Choroid plexus epithelial cell (primary cell): ENCODE data around the gene CLDN16.

DNA sequence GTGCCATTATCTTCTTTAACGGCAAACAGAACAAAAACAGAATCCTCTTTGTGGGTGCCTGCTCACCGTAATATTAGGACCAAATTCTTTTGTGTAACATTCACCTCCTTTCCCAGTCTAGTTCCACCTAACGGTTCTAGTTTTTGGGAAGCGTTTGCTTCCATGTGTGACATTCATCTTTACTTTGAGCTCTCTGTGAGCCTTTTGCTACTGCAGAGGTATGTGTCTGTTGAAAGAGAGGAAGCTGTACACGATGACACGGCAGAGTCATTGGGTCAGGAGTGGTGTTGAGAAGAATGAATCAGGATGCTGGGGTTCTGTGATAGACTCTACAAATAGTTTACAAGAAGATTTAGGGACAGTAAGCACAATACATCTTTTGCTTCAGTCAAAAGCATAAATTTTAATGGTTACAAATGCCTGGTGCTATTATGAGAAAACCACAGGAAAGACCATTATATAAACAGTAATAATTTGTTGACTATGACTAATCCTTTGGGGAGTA lies 118.4 kb downstream of the LPP start:
- RRBS = no CpG with 5 or more reads among the region's 6 CpGs

GRCh38 chr3:188414629-188415041 lies 260.7 kb downstream of the LPP start:
- RRBS = no CpG with 5 or more reads among the region's 3 CpGs

DNA sequence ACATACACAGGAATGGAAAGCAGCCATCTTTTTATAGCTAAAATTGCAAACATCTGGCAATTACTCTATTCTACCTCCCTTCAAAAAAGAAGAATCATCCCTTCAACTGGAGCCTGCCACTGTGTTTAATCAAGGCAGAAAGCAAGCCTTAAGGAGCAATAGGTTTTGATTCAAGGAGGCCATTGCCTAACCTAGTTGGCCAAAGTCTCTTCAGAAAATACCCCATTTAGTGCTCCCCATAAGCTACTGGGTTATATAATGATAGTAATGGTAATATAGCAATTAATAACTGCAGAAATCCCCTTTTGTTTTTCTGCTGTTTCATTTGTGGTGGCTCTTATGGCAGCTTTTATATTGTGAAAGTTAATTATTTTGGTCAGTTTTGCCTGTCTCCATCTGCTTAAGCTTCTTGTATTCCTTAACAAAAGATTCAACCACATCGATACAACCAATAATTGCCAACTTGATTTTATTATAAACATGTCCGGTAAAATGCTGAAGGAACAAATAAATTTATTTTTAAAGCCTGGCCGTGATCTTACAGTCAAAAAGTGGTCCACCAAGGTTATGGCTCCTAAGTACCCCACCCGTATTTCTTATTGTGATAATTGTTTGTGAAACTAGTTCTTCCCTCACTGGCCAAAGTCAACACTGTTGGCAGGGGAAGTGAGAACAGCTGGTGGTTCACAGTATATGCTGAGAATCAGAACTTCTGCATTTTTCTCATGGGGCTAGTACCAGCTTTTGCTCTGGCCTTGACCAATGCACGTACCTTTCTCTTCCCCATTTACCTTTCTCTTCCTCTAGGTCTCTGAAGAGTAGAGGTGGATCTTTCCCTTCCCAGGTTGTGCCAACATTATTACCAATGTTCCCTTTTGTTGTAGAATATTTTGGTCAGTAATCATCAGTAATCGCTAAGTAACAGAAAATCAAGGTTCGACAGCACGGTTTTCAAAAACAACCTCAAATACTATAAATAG lies 267.7 kb downstream of the LPP start:
- RRBS = no CpG with 5 or more reads among the region's 8 CpGs

GRCh38 chr3:188653989-188654341 lies 500.0 kb downstream of the LPP start:
- RRBS = no CpG with 5 or more reads among the region's 2 CpGs

GRCh38 chr3:188655006-188655331 lies 501.0 kb downstream of the LPP start:
- RRBS = no CpG with 5 or more reads among the region's 1 CpG

- RRBS = no CpG with 5 or more reads among the region's 2 CpGs
Observed at GRCh38 chr3:188846830-188847490, 324.8 kb upstream of the TPRG1 start.

GRCh38 chr3:188876460-188877494 lies 295.0 kb upstream of the TPRG1 start:
- RRBS = no CpG with 5 or more reads among the region's 3 CpGs

- RRBS = no CpG with 5 or more reads among the region's 1 CpG
Observed at GRCh38 chr3:188879241-188879836, 292.4 kb upstream of the TPRG1 start.

- RRBS = no CpG with 5 or more reads among the region's 6 CpGs
Observed at GRCh38 chr3:188937513-188937863, 234.3 kb upstream of the TPRG1 start.

DNA sequence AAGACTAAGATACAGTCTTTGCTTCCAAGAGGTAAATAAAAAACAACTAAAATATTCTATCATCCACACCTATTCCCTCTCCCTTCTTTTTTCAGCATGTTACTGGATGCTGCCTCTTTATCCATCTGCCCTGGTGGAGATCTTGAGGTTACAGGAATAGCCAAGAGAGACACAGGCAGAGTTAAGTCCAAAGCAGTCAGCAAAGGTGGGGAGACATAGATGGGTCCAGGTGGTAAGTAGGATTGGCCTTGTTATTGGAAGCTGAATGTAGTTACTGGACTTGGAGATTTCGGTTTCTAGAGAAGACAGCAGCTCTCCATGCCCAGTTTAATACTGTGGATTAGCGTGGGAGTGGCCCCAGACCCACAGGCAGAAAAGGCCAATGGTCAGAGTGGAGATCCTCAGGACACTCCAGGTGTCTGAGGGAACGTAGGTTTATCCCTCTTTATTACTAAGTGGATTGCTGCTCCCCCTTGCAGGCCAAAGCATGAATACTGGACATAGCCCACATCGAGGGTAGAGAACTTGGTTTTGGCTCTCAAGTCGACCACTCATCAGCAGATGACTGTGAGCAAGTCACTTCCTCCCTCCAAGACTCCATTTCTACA lies 225.5 kb upstream of the TPRG1 start:
- RRBS = no CpG with 5 or more reads among the region's 5 CpGs

GRCh38 chr3:188947356-188947887 lies 224.3 kb upstream of the TPRG1 start:
- RRBS = no CpG with 5 or more reads among the region's 33 CpGs

GRCh38 chr3:188949909-188950601 lies 221.7 kb upstream of the TPRG1 start:
- RRBS = no CpG with 5 or more reads among the region's 3 CpGs

DNA sequence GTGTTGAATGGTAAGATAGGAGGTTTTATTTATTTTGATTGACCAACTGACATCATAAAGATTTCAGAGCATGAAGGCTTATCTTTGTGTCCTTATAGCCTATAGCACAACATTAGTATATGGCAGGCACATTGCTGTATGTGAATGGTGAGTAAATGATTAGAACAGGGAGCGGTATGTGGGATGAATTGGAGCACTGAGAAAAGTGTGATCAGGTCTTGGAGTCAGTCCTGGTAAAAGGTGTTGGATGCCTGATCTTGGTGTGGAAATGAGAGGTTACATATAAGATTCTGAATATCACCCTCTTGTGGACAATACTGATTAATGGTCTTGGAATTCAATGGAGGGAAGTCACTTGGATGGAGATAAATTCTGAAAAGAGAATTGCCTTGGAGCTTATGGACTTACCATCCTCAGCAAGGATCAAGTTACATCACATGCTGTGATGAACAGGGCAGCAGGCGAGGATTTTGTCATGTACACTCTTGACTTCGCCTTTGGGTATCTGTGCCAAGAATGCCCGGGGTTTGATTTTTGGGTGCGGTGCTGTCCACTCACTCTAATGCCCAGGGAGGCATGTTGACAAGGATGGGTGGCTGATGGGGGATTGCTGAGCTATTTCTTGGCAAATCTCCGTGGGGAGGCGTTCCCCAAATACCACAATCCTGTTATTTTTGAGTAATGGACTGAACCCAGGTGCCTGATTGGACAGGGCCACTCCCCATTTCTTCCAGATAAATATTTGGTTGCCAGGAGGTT lies 96.1 kb downstream of the TPRG1 start:
- RRBS = no CpG with 5 or more reads among the region's 7 CpGs

GRCh38 chr3:189596317-189596972 lies 34.7 kb upstream of the TP63 start:
- RRBS = no CpG with 5 or more reads among the region's 28 CpGs

DNA sequence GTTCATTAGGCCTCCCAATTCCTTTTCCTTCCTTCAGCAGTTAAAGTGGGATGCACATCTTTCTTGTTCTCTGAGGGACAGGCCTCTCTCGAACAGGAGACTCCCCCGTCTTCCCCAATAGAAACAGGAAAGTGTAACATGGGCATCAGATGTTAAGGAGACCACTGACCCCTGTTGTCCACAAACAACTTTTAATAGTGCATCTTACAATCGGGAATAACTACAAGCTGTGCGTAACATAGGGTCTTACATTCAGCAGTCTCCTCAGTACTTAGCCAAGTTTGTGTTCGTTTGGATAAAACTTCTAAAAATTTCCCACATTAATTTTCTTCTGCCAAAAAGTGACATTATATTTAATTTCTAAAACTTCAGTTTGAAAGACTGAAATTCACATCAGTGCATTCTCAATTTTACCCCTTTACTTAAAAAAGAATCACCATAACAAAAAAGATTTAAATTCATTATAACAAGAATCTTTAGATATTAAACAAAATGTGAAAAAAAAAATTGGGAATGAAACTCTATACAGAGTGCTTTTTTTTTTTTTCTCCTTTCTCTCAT lies 65.6 kb downstream of the P3H2 start:
- RRBS = no CpG with 5 or more reads among the region's 5 CpGs

- RRBS = no CpG with 5 or more reads among the region's 6 CpGs
Observed at GRCh38 chr3:190073253-190073956, 47.3 kb downstream of the P3H2 start.

- RRBS = no CpG with 5 or more reads among the region's 2 CpGs
Observed at GRCh38 chr3:190320434-190320915, 1.8 kb downstream of the CLDN1 start.

- RRBS = no CpG with 5 or more reads among the region's 12 CpGs
Observed at GRCh38 chr3:190322836-190323757, 851 bp upstream of the CLDN1 start.

DNA sequence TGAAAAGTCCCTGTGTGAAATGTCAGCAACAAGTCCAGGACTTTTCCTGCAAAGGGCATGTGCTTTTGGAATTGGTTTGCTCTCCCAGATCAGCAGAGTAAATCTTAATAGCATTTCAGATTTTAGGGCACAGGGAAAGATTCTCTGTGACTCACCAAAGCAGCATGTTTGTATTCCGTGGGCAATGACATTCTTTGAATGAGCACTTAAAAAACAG lies 2.0 kb upstream of the CLDN16 start:
- RRBS = no CpG with 5 or more reads among the region's 1 CpG

DNA sequence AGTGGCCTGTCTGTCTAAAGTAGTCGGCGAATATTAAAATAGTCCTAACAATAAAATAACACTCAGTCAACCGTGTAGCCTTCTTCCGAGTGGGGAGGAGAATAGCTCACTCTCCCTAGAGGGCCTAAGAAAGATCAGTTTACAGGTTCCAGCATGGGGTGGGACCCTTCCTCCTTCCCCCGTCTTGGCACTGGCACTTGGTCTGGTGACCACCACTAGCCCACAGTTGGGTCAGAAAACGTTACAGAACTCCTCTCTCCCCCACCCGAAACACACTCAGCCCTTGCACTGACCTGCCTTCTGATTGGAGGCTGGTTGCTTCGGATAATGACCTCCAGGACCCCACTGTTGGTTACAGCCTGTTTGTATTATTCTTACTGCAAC lies at the start of gene CLDN16:
Gene CLDN16, plus strand, starts transcription at position 371 of the 384 bp plus-strand sequence.
- RRBS = no CpG with 5 or more reads among the region's 8 CpGs